ENCODE measurements around the gene GTF2H3.

DNA sequence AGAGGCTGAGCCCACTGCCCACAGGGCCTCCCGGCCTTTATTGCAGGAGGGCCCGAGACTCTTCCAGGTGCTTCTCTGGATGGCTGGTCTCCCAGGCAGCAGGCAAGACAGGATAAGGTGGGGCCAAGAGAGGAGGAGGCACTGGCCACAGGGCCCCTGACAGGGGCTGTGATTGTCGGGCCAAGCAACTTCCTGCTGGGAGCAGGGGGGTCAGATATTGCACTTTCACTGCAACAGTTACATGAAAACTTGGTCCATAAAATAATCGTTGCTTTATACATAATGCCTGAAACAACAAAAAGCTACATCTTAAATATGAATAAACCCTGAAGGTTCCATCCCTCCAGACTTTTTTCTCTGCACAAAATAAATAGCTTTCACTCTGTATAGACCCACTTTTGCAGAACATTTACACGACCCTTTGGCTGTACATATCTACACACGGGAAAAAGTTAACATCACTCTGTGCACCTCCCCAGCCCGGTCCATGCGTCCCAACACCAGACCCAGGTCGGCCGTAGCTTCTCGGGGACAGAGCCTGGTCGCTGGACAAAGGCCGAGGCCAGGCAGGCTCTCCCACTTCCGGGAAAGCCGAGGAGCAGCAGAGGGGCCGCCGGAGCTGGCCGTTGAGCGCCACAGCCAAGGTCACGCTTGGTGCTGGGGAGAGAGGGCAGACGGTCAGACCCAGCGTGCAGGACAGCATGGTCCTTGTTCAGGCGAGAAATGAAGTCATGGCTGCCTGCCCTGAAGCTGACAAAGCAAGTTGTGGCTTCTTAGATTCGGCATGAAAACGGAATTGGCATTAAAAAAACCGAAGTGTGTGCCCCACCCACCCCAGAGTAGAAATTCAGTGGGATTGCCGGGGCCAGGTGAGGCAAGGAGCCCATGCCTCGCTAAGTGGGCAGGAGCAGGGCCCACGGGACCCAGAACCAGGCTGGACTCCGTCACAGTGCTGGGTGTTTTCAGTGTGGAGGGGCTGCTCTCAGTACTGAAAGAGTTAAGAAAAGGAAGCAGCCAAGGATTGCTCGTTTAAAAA is 4.0 kb downstream of the ARL6IP4 start:
- RRBS, result 47% methylated on average over 5 of the region's 31 CpGs

DNA sequence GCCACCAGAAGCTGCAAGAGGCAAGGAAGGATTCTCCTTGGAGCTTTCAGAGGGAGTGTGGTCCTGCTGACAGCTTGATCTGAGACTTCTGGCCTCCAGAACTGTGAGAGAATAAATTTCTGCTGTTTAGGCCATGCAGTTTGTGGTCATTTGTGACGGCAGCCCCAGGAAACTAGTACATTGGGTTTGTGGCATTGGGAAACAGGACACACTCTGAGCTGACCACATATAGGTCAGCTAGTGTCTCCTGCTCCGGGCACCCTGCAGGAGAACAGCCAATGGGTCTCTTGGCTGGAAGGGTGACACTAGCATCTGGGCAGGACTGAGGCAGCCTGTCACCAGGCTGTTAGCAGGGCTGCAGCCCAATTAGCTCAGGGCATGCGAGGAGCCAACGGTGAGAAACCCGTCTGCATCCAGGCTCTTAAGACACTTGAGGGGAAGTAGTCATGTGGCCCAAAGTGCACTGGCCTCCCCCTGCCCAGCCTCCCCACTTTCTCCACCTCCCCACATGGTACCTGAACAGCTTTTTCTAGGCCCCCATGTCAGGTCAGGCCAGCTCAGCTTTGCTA is 83.2 kb downstream of the PITPNM2 start:
- RRBS, result no CpG with 5 or more reads among the region's 5 CpGs

DNA sequence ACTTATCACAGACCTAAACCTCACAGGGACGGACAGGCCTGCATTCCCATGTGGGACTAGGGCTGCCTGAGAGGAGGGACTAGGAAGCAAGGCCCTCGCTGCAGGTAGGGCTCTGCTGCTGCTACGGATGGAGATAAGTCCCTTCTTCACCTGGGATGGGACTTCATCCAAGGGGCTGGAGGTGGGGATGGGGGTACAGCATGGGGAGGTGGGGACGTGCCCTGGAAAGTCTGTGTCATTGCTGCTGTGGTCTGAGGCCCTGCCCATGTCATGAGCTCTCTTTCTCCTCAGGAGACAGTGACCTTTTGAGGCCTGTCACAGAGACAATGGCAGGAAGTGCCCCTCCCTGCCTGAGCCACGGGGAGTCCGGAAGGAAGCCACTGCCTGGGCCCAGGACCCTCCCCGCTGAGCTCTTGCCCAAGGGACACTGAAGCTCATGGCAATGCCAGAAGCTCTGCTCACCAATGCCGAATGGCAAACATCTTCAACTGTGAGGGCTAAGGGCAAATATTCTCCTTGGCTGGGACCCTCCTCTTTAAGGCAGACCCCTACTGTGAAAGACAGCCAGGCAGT is 43.9 kb downstream of the PITPNM2 start:
- RRBS, result no CpG with 5 or more reads among the region's 8 CpGs

DNA sequence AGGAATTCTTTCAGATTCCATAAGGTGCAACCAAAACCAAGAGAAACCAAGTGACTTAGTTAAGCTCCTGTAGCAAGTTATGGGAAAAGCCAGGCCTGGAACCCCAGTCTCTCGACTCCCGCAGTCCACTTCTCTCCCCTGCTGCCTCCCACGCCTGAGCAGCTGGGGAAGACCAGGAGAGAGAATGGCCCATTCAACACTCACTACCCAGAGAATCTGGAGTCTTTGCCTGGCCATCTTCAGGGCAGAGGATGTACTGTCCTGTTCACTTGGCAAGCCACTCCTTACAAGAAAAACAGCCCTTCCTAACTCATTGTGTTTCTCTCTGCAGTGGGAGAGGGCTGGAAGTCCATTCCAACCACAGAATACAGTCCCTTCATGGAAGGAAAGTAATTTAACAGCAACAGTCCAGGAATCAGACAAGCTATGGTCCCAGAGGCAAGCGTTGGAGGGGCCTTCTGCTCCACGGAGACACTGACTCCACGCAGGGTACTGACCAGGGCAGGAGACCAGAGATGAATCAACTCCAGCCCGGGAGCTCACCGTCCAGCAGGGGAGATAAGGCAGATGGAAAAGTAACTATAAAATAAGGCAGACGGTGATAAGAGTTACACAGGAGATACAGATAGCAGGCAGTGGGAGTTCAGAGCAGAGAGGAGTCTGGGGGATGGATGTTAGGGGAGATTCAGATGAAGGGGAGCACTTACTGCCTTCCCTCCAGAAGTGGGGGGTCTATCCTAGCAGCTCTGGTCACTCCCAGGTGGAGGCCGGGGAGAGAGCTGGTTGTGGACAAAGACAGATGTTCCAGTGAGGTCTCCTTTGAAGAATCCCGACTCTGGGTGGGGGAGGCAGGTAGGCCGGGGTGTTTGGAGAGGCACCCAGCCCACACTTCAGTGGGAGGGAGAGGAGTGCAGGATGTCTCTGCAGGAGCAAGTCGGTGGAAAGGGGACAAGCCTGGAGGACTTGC is 1.5 kb downstream of the PITPNM2 start:
- RRBS, result 13% methylated on average over 3 of the region's 13 CpGs

GRCh38 chr12:123243825-123244379 is 10.7 kb downstream of the MTRFR start:
- RRBS, result no CpG with 5 or more reads among the region's 9 CpGs

DNA sequence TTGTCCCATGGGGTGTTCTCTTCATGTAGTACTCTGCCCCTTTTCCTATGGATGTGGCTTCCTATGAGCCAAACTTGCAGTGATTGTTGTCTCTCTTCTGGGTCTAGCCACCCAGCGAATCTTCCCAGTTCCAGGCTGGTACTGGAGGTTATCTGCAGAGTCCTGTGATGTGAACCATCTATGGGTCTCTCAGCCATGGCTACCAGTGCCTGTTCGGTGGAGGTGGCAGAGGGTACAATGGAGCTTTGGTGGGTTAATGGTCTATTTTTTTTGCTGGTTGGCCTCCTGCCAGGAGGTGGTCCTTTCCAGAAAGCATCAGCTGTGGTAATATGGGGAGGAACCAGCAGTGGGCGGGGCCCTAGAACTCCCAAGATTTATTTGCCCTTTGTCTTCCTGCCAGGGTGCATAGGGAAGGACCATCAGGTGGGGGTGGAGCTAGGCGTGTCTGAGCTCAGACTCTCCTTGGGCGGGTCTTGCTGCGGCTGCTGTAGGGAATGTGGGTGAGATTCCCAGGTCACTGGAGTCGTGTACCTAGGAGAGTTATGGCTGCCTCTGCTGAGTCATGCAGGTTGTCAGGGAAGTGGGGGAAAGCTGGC is 17.4 kb downstream of the MTRFR start:
- RRBS, result no CpG with 5 or more reads among the region's 7 CpGs

DNA sequence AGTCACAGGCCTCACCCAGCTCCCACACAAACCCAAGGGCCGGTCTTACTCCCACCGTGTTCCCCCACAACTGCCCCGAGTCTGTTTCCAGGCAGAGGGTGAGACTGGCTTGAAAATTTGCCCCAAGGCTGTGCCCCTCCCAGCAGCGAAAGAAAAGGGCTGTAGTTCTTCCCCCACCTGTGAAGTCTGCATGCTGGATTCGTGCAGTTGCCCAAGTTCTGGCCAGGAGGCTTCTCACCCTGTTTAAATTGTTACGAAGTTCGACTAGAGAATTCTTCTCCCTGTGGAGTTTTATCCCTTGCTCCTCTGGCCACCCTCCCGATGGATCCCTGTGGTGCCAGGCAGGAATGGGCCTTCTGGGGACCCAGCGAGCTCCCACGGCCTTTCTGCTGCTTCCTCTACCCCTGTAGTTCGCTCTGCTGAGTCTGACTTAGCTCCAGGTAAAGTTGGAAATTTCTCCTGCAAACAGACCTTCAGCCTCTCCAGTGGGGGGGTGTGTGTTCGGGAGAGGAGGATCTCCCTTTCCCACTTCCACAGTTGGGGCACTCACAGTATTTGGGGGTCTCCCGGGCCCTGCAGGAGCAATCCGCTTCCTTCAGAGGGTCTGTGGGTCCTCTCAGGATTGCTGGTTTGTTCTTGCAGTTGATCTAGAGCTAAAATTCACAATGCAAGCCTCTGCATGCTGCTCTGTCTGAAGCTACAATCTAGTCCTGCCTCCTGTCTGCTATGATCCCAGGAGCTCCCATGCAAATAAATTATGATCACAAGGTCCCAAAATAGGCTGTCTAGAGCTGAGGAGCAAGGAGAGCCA is 18.1 kb downstream of the MTRFR start:
- RRBS, result no CpG with 5 or more reads among the region's 14 CpGs

DNA sequence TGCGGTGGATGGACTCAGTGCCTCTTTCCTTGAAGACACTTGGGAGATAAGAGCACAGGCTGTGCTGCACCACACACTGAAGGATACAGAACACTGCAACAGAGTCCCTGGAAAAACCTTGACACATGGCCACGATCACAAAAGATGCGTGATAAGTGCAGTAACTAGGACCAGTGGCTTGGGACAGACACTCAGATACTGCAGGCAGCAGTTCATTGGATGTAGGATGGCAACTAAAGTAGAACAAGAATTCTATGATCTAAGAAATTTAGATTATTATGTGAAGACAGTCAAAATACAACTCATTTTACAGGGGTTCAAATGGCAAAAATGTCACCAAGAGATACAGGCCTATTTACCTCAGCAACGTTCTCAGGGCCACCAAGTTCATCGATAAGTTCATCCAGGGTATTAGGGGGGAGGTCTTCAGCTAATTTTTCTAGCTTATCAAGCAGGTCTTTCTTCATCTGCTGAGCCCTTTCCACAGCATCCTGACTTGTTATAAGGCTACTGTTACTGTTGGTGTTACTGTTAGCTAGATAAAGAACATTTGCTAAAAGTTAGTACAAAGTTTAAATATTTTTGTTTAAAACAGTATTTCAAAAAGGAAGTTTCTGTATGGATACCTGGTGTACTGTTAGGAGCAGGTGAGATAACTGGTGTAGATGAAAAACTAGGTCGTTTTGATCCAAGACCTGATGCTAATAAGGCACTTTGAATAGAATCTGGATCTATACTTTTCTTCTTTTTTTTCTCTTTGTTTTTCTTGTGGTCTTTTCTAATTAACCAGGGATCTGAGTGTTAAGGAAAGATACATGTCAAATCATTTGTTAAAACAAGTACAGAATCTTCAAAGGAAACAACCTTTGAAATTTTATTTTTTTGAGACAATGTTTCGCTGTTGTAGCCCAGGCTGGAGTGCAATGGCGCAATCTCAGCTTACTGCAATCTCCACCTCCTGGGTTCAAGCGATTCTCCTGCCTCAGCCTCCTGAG is 44.3 kb downstream of the SBNO1 start:
- RRBS, result no CpG with 5 or more reads among the region's 9 CpGs

- RRBS, result no CpG with 5 or more reads among the region's 1 CpG
Measured at GRCh38 chr12:123333956-123334409, 30.7 kb downstream of the SBNO1 start.

- RRBS, result 1% methylated on average over 35 of the region's 80 CpGs
Measured at GRCh38 chr12:123363507-123364608, 789 bp downstream of the SBNO1 start.

DNA sequence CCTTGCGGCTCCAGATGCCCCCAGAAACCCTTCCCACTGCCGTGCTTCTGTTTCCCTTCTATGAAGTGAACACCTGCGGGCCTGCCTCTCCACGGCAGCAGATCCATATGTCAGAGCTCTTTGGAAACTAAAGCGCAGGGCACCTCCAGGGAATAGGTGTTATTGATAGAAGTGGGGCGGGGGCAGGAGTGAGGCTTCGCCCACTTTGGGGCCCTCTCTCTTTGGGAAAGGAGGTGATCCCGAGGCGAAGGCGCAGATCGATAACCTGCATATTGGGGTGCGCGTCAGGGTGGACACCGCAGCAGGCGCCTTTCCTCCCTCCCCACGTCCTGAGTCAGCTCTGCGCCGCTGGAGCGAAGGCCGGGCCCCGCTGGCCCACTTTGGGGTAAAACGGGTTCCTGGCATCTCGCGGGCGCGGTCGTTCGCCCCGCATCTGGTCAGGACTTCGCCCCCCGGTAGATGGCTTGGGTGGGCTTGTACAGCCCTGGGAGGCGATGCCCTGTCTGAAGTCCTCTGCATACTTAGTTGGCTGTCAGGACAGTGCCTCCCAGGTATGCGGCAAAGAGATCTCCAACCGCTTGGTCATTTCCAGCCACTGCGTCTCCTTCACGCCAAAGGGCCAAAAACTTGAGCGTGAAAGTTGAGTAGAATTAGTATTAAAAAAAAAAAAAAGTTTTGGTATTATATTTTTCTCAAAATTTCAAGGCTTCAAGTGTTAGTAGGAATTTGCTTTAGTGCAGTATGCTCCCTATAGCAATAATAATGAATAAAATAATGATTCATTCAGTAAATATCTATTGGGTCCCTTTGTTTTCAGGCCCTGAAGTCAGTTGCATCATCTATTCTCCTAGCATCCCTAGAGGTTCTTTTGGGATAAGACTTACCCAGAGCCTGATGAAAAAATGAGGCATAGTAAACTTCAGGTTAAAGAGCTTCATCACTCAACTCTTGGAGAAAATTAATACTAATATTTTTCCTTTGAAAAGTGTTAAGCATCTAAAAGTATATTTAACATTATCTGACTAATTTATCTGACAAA is 767 bp downstream of the KMT5A start:
- RRBS, result under 1% methylated on average over 8 of the region's 37 CpGs

DNA sequence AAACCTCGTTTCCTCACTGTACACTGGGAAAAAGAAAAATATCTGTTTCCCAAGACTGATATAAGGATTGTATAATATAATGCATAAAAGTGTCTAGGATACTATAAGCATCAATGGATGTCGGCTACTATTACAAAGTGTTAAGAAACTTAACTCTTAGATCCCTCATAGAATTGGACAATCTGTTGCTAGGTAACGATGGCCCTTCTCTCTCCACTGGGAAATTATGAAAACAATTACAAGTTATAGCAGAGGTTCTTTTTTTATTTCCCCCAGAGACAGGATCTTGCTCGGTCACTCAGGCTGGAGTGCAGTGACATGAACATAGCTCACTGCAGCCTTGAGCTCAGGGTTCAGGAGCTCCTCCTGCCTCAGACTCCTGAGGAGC is 8.1 kb upstream of the RILPL2 start:
- RRBS, result no CpG with 5 or more reads among the region's 4 CpGs

GRCh38 chr12:123465648-123466508 is 7.9 kb downstream of the SNRNP35 start:
- RRBS, result no CpG with 5 or more reads among the region's 31 CpGs

- RRBS, result no CpG with 5 or more reads among the region's 9 CpGs
Measured at GRCh38 chr12:123488382-123488891, 30.5 kb downstream of the SNRNP35 start.

DNA sequence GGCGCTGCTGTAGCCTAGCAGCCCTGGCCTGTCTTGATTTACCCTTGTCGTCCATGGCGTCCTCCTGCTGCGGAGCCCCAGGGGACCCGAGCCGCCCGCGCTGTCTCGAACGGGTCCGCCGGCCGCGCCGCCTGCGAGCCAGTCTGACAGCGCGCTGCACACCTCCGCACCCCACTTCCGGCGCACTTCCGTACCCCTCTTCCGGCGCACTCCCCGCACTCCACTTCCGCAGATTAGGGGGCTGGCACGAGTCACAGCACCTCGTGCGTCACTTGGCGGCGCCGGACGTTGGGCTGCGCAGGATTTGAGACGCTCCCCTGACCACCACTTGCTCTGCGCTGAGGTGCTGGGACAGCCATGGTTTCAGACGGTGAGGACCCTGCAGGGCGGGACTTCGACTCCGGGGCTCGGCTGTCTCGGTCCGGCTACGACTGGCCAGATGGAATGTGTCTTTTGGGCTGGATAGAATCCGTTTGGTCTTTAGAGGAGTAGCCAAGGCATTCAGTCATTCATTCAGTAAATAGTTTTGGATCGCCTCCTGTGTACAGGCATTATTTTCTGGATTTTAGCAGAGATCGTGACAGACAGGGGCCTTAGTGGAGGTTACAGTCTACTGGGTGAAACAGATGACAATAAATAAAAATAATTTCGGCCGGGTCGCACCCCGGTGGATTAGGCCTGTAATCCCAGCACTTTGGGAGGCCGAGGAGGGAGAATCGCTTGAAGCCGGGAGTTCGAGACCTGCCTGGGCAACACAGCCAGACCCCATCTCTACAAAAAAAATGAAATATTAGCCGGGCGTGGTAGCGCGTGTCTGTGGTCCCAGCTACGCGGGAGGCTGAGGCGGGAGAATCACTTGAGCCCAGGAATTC is at the start of gene GTF2H3:
Gene GTF2H3, plus strand, starts transcription at position 327 of the 872 bp plus-strand sequence.
- RRBS, result 1% methylated on average over 25 of the region's 62 CpGs

GRCh38 chr12:123956214-123956889 is 16.3 kb downstream of the CCDC92 start:
- RRBS, result no CpG with 5 or more reads among the region's 11 CpGs

- RRBS, result no CpG with 5 or more reads among the region's 8 CpGs
Measured at GRCh38 chr12:123958349-123958870, 14.2 kb downstream of the CCDC92 start.

DNA sequence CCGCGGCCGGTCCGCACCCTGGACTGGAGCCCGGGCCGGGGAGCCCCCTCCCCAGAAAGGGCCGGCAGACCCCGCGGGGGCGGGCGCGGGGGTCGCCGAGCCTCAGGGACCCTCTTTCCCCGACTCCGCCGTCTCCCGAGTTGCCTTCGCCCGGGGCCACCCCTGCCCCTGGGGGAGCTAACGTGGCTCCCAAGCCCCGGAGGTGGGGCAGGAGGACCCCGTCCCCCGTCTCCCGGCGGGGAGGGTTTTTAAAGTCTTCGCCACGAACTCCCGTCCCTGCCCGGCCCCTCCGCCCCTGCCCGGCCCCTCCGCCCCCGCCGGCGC is 512 bp downstream of the CCDC92 start:
- RRBS, result 1% methylated on average over 25 of the region's 36 CpGs

DNA sequence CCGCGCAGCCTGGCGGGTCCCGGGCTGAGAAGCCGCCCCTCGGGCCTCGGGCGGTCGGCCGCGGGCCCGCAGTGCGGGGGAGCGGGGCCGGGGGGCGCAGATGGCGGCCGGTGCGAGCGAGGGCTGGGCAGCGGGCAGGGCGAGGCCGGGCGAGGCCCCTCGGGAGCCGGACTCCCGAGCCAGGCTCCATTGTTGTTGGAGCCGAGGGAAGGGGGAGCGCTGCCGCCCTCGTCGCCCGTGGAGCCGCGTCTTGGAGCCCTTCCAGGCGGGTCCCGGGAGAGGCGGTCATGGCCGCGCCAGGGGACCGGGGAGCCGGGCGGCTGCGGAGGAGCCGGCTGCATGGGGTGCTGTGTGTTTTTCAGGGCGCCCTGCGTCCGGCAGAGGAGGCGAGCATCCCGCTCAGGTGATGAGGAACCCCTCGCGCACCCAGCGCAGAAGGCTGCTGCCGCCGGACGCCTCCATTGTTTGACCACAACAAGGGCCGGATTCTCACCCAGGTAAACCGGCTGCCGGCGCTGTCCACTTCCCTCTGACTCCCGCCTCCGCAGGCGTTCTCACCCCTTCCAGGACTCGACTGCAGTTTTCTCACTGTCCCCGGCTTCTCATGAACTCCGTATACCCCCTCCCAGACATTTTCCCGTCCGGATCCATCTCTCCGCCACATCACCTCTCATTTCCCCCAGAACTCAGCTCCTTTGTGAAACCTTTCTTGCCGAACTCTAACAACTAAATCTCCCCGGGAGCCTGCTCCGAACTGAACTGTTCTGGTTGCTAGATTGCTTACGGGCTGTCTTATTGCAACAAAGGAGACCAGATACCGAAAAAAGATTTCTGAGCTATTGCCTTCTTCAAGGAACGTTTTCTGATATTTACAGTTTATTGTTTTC is 752 bp downstream of the ZNF664 start:
- RRBS, result 3% methylated on average over 46 of the region's 75 CpGs

- RRBS, result 13% methylated on average over 2 of the region's 24 CpGs
Measured at GRCh38 chr12:124442442-124443200, 124.8 kb downstream of the NCOR2 start.

Measured in hTERT-HM (cell line).